ENCODE results near the genes TC2N and TRIP11.

- PRO-cap: no peak
Observed at GRCh38 chr14:90534088-90534551, 137.3 kb downstream of the CALM1 start.

DNA sequence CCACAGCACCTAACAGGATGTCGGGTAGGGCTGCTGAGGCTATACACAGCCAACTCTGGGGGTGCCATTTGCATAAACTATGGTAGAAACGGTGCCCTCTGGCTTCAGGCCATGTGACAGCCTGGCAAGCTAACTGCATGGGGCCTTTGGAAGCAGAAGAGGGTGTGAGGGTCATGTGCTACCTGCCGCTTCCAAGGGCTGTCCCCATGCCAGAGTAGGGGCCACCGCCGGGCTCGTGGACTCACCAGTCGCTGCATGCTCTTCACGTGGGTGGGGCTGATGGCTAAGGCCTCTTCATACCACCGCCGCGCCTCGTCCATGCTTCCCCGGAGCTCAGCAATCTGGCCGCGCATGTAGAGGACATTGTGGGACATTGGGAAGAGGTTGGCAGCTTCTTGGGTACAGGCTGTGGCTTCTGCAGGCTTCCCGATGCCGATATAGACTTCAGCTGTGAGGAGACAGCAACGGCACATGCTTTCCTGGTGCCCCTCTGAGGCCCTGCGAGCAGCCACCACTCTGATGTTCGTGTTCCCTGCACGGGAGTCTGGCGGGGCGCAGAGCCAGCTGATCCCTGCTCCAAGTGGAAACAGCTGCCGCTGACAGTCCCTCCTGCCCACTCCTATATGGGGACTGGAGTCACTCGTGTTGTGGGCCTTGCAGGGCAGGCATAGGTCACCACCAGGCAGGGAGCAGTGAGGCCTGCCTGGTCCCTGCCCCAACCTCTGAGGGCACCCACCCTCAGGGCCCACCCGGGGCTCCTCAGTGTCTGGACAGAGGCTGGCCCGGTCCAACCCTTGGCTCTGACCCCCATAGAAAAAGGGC lies 181.2 kb downstream of the CALM1 start:
- PRO-cap: no peak

GRCh38 chr14:91119794-91120466 lies 6.1 kb downstream of the DGLUCY start:
- PRO-cap: no peak

- PRO-cap: no peak
Observed at GRCh38 chr14:91144676-91145212, 30.9 kb downstream of the DGLUCY start.

GRCh38 chr14:91308273-91308766 lies 63.8 kb upstream of the GPR68 start:
- PRO-cap: no peak

- PRO-cap: no peak
Observed at GRCh38 chr14:91356092-91356911, 61.3 kb downstream of the CCDC88C start.

DNA sequence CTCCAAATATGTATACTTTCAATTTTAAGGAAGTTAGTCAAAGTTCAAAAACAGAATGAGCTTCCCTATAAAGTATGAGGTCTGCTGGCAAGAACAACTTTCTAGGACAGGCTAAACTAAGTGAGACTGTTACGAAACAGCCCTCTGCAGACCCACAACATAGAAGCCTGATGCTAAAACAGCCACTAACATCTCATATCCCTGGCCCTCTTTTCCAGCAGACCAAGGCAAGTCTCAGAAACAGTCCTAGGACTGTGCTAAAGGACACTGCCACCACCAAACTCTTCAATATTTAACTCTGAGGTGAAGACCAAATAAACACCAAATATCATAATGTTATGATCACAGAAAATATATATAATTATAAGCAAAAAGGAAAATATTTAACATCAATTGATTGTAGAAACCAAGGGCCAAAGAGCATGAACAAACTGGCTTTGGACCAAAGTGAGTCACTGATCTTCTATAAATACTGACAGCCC lies 27.7 kb downstream of the PPP4R3A start:
- PRO-cap: no peak

GRCh38 chr14:91485180-91485808 lies 24.8 kb downstream of the PPP4R3A start:
- PRO-cap: no peak

- PRO-cap: no peak
Observed at GRCh38 chr14:91511175-91511562, 1.1 kb upstream of the PPP4R3A start.

DNA sequence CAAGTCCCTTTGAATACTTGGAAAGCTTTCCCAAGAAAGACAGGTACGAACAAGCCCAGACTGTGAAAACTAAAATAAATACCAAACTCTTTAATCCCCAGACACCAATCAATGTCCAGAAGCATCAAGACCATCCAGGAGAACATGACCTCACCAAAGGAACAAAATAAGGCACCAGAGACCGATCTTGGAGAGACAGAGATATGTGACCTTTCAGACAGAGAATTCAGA lies 76.8 kb downstream of the CATSPERB start:
- PRO-cap: unidirectional peak, plus-strand start at position 128 of the sequence

DNA sequence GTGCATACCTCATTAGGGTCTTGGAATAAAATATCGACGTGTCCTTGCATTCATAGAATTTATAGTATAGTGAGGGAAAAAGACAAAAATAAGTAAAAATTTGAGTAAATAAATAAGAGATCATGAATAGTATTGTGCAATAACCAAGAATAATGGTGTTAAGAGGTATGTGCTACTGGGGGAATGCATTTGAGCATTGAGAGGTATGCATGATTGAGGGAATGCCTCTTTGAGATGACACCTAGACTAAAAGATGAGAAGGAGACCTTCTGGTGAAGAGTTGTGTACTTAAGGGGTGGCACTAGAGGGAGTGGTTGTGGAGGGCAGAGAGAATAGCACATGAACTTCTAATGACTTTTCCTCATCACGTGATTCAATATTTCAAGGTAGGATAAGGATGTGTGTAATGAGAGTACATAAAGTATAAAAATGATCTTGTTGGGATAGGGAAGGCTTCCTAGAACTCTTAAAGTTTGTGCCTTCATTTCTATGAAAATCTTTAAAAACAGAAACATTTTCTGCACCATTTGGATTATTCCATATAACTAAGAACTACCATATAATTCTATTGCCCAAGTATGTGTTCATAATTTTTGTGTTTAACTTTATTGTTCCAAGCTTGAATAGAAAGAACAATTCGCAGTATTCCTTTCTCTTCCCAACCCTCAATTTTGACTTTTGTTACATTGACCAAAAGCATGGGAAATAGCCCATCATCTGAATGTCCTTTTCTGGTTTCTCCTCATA lies 19.0 kb upstream of the CATSPERB start:
- PRO-cap: no peak

DNA sequence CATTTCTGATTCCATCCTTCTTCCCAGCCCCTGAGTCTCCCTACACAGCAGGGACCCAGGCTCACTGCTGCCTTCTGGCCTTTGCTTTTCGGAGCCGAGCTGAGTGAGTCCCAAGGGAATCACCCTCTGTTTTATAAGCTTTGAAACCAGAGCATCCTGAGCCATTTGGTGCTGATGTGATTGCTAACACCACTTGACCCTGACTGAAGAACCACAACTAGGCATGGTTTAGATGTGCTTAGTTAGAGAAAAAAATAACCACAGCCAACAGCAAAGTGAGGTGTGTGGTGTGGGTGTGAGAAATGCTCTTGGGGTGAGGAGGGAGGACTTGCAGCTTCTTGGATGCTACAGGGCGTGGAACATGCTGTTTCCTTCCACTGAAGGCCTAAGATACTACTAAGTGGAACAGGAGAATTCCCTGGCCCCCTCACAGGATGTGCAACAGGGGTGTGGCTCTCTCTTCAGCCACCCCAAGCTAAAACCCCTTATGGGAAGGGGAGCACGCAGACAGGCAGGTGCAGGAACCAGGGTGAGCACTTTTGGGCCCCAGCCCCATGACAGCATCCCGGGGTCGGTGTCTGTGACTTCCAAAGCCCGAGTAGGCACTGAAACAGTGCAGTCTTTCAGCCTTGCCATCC lies at the start of gene TC2N:
Gene TC2N, minus strand, starts transcription at position 205 of the 638 bp plus-strand sequence.
- PRO-cap: bidirectional peak, plus-strand start at position 301 of the sequence, minus-strand start at position 205 of the sequence

GRCh38 chr14:91883946-91884404 lies 16.6 kb upstream of the TC2N start:
- PRO-cap: no peak

GRCh38 chr14:91906426-91906994 lies 39.2 kb upstream of the TC2N start:
- PRO-cap: no peak

DNA sequence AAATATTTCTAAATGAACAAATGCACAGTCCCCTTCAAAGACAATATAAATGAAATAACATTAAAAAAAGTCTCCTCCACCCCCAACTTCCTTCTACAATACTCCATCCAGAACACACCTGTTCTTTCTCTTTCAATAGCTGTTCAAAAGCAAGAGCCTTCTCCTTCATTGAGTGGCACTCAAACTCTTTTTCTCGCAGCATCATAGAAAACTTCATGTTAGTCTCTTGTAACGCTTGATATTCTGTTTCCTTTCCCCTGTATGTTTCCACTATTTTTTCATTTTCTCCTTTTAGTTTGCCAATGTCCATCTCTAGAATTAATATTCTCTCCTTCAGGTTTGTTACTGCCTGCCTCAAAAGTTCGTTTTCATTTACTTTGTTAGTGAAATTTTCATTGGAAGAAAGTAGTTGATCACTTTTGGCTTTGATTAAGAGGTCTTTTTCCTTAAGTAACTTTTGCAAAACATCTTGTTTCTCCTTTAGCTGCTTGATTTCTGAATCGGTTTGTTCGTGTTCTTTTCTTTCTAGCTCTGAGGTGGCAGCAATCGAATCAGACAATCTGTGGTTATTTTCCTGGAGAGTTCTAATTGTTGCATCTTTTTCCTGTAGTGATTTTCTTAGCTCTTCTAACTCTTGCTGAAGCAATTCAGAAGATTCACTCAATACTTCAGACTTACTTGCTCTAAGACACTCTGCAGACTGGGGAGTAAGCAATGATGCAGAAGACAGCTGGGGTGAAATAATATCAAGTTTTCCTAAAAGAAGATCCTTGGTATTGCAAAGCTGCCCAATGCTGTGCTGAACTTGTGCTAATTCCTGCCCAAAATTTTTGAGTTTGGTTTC lies 36.3 kb downstream of the TRIP11 start:
- PRO-cap: no peak

DNA sequence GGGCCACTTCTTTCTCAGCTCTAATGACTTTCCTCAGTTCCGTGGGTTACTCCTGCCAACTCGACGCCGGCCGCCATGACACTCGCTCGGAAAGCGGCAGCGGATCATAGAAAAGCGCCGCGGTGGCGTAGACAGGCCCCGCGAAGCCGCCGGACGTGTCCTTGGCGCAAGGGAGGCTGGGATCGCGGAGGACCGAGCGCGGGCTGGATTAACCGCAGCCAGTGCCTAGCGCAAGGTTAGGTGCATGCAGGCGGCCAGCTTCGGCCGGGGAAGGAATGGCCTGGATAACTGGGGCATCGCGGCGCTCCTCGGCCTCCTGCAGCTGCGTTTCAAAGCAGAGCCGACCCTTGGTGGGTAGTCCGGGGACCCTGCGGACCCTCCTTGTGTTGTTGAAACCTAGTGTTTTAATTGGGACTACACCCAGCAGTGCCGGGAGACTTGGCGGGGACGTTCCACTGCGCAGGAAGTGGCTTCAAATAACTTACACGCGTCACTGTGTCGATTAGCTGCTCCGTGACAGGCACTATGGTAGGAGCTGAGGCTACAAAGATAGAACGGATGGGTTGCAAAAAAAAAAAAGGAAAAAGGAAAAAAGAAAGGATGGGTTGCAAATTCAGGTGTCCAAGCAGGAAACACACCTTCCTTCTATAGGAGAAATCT lies at the start of gene TRIP11:
Gene TRIP11, minus strand, starts transcription at position 106 of the 660 bp plus-strand sequence.
- PRO-cap: bidirectional peak, plus-strand start at position 239 of the sequence, minus-strand start at position 84 of the sequence; bidirectional peak, plus-strand start at position 490 of the sequence, minus-strand start at position 449 of the sequence

- PRO-cap: no peak
Observed at GRCh38 chr14:92040614-92041154, 825 bp upstream of the TRIP11 start.

GRCh38 chr14:92287107-92287526 lies 35.8 kb upstream of the SLC24A4 start:
- PRO-cap: no peak

DNA sequence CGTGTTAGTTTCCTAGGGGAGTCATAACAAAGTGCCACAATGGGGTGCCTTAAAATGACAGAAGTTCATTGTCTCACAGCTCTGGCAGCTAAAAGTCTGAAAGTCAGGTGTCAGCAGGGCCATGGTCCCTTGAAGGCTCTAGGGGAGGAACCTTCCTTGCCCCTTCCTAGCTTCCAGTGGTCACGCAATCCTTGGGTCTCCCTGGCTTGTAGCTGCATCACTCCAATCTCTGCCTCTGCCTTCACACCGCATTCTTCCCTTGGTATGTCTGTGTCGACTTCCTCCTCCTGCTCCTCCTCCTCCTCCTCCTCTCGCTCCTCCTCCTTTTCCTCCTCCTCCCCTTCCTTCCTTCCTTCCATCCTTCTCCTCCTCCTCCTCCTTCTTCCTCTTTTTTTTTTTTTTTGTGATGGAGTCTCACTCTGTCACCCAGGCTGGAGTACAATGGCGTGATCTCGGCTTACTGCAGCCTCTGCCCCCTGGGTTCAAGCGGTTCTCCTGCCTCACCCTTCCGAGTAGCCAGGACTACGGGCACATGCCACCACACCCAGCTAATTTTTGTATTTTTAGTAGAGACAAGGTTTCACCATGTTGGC lies 25.8 kb upstream of the RIN3 start:
- PRO-cap: no peak

GRCh38 chr14:92507165-92507743 lies 6.3 kb upstream of the RIN3 start:
- PRO-cap: no peak

Data from pulmonary lymph node (tissue), 1 donor.